Measurements from ENCODE around the genes AHDC1 and YTHDF2.

- CAGE, long polyA plus RNA: no peak
- RRBS: no CpG with 5 or more reads among the region's 25 CpGs
Measured at GRCh38 chr1:27589050-27590257, 14.5 kb downstream of the AHDC1 start.

- CAGE, long polyA plus RNA: no peak
- RRBS: 2% methylated on average over 22 of the region's 116 CpGs
Measured at GRCh38 chr1:27603347-27604640, at the start of gene AHDC1. AHDC1 (minus strand) TSS chr1:27604144.

GRCh38 chr1:27613016-27613386 is 9.1 kb upstream of the AHDC1 start:
- CAGE, long polyA plus RNA: no peak
- RRBS: no CpG with 5 or more reads among the region's 8 CpGs

- CAGE, long polyA plus RNA: no peak
- RRBS: no CpG with 5 or more reads among the region's 3 CpGs
Measured at GRCh38 chr1:27648777-27649026, 13.7 kb upstream of the FGR start.

DNA sequence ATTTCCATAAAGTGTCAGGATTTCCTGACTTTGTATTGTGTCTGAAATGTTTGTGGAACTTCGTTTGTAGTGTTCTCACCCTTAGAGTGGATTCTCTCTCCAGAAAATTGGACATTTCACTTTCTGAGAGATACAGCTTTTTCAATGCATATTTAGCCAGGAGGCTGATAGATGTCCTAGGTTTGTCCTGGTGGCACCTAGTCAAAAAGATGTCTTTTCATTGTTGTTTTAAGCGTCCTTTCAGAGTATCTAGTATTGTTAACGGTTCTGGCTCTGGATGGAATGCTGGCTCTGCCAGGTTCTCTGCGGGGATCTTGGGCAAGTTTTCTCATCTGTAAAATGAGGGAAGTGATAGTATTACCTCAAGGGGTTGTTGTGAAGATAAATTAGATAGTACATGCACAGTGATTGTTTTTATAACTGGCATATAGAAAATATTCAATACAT is 19.3 kb downstream of the FAM76A start:
- CAGE, long polyA plus RNA: no peak
- RRBS: no CpG with 5 or more reads among the region's 4 CpGs

DNA sequence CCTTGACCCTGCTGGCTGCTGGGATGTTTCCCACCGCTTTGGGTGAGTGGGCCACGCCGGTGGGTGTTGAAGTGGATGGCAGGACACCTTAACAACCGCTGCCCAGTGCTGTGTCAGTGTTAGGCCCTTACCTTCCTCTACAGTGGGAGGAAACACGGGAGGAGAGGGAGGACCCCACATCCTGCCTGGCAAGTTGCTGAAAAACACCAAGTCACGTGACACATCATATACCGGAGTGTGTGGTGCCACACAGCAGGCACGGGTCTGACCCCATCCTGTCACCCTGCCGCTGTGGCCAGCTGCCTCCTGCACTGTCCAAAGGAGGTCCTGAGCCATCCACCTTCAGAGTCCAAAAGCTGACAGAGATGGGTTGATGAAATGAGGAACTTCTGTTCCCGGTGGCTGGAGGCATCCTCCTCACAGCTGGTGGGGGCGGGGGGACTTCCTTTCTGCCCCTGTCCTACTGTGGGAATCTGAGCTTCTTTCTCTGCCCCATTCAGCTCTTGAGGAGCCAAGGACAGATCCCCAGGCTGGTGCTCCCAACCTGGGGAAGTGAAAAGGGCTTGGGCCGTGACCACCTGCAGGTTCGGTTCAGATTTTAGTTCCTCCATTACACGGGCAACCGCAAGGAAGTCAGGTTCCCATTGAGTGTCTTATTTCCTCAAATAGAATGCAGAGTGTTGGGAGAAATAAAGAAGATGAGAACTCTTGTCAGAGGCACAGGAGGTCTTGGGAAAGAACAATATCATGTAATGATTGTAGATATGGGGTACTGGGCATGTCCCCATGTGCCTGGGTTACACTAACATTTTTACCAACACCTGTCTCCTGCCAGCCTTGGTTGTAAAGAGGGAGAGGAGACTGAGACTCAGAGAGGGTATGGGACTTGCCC is 3.1 kb upstream of the THEMIS2 start:
- CAGE, long polyA plus RNA: no peak
- RRBS: no CpG with 5 or more reads among the region's 15 CpGs

DNA sequence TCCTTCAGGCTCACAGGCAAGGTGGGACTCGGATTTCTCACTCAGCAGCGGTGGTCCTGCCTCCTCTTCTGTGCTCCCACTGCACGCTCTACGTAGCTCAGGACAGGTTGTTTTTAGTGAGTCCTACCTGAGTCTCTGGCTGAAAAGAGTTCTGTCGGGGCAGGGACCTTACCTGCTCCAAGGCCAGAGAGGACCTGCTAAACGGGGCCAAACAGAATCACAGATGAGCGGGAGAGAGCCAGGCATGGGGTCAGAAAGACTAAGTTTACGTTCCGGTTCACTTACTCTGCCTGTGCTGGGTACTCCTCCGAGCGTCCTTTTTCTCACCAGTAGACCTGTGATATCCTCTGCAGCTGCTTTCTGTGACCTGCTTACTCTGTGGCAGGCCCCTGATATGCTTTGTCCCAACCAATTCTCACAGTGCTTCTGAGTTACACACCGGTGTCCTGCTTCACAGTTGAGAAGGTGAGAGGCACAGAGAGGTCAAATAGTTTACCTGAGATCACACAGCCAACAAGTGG is 11.4 kb downstream of the THEMIS2 start:
- CAGE, long polyA plus RNA: no peak
- RRBS: no CpG with 5 or more reads among the region's 12 CpGs

GRCh38 chr1:27961034-27961493 is 1.3 kb downstream of the XKR8 start:
- CAGE, long polyA plus RNA: no peak
- RRBS: no CpG with 5 or more reads among the region's 6 CpGs

- CAGE, long polyA plus RNA: no peak
- RRBS: no CpG with 5 or more reads among the region's 3 CpGs
Measured at GRCh38 chr1:28063976-28064397, 24.4 kb downstream of the EYA3 start.

DNA sequence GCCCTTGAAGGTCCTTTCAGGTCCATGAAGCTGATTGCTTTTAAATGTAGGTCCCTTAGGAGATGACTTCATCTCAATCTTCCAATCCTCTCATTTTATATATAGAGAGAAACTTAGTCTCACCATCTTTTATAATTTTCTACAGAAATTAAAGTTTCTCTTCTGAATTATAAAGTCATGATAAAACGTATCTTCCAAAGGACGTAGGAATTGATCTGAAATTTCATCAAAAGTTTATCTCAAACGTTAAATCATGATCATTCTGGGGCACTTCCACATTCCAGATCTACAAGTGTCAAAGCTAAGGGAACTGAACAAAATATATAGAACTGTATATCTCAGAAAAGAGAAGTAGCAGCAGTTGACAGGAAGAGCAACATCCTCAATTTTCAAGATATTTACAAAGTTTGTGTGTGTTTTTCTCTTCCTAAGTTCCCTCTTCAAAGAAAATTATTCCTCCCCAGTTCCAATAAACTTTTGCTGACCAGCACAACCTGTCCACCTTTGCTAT is 38.3 kb upstream of the EYA3 start:
- CAGE, long polyA plus RNA: no peak
- RRBS: no CpG with 5 or more reads among the region's 3 CpGs

- CAGE, long polyA plus RNA: no peak
- RRBS: 2% methylated on average over 6 of the region's 17 CpGs
Measured at GRCh38 chr1:28259067-28259434, 267 bp upstream of the SESN2 start.

- CAGE, long polyA plus RNA: no peak
- RRBS: no CpG with 5 or more reads among the region's 12 CpGs
Measured at GRCh38 chr1:28271951-28272522, 12.7 kb downstream of the SESN2 start.

GRCh38 chr1:28290898-28291285 is 31.6 kb downstream of the SESN2 start:
- CAGE, long polyA plus RNA: no peak
- RRBS: no CpG with 5 or more reads among the region's 3 CpGs

- CAGE, long polyA plus RNA: no peak
- RRBS: no CpG with 5 or more reads among the region's 5 CpGs
Measured at GRCh38 chr1:28520206-28520693, 14.4 kb downstream of the RCC1 start.

DNA sequence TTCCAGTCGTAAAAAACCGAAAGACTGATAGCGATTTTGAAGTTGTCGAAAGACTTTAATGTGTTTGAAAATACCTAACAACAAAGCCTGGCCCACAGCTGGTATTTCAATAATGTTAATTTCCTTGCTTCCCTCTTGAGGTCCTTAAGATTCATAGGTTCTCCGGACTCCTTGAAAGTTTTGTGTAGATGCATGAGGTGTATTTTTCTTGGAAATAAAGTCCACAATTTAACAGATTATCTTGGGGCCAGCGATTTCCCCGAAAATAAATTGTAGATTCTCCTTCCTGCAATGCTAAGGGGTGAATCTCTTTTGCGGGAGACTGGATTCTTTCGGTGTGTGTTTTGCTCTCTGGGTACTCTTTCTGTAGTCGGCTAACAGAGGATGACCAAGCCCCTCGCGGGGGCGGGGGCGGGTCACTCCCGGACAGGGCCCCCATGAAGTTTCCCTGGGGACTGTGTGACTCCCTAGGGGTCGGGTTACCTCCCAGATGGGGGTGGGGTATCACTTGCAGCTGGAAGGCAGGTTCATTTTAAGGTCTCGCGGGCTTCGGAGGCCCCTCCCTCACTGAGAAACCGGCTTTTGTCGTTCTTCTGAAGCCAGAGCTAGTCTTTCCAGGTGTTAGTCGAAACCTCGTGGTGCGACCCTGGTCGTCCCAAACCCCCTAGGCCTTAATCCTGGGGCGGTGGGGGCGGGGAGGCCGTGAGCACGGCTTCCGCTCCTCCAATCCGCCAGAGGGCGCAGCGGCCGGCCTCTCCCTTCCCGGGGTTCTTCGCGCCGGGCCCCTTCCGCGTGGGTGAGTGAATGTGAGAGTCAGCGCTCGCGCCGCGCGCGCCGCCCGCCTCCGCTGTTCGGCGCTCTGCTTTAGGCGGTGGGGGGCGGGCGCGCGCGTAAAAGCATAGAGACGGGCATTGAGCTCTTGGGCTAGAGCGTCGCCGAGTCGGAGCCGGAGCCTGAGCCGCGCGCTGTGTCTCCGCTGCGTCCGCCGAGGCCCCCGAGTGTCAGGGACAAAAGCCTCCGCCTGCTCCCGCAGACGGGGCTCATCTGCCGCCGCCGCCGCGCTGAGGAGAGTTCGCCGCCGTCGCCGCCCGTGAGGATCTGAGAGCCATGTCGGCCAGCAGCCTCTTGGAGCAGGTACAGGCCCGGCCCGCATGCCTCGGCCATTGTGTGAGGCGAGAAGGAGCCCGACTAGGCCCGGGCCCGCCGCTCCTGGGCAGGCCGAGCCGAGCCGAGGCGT is at the start of gene YTHDF2:
TSS of gene YTHDF2 (plus strand) at position 927 of the 1,237 bp plus-strand sequence.
- CAGE, long polyA plus RNA: no peak
- RRBS: 2% methylated on average over 18 of the region's 99 CpGs

DNA sequence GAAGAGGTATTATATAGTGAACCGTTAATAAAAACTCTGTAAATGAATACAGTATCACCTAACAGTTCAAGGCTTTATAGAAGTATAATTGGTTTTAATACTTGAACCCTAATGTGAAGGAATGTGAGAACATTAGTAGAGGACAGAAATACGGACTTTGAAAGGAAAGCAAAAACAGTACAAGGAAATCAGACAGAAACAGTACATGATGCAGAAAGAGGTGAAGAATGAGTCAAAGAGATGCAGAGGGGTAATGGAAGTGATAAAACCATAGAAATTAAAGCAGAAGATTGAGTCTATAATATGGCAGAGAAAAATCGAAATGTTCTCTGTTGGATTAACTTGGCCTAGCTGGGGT is 7.3 kb downstream of the YTHDF2 start:
- CAGE, long polyA plus RNA: no peak
- RRBS: no CpG with 5 or more reads among the region's 3 CpGs

- CAGE, long polyA plus RNA: no peak
- RRBS: no CpG with 5 or more reads among the region's 2 CpGs
Measured at GRCh38 chr1:28973876-28974367, 59.6 kb downstream of the EPB41 start.

DNA sequence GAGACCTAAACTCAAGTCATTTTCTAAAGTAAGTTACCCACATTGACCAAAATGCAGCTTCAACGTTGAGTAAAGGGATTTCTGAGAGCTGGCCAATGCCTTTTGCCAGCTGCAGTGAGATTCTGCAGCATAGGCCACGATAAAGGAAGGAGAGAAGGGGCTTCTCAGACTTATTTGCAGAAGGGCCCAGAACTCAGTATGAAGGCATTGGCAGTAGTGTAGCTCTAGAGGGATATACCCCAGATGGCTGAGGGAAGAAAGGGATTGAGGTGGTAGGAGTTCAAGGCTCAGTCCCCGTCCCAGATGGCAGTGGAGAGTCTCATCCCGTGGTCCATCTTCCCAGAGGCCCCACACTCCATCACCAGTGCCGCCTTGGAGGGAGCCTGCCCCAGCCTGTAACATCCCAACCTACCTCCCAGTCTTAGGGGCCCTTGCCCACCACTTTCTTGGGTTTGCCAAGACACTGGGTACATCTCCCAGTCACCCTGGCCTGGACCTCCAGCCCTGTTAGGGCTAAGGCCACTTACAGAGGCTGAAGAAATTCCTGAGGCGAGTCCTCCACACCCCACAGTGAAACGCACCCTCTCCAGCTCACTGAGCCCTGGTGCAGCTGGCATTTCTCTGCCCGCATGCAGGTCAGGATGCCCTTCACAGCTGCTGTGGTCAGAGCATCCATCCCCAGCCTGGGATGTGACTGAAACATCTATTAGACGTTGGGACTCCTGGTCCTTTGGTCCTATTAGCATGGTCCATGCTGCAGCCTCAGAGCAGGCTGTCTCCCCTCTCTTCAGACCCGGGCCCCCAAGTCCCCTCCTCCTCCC is 3.4 kb downstream of the TMEM200B start:
- CAGE, long polyA plus RNA: no peak
- RRBS: no CpG with 5 or more reads among the region's 10 CpGs

- CAGE, long polyA plus RNA: no peak
- RRBS: no CpG with 5 or more reads among the region's 5 CpGs
Measured at GRCh38 chr1:29258697-29259248, 22.5 kb downstream of the PTPRU start.

DNA sequence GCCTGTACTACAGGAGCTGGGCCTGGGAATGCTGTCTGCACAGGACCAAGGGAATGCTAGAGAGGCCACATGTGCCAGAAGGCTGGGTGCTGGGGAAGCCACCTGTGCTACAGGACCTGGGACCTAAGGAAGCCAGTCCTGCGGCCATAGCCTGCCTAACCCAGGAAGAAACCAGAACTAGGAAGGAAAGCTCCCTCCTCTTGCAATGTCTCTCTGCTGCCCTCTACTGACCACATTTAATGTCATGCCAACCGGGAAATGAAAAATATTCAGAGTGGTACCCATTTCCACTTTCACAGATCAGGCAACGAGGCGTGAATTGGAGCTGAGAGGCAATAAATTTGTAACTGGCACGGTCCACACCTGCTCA is 343.1 kb downstream of the MATN1 start:
- CAGE, long polyA plus RNA: no peak
- RRBS: no CpG with 5 or more reads among the region's 5 CpGs